Fibroblast of the aortic adventitia (primary cell): Measurements from ENCODE around the genes CFAP54, SCYL2, GAS2L3 and SPIC.

DNA sequence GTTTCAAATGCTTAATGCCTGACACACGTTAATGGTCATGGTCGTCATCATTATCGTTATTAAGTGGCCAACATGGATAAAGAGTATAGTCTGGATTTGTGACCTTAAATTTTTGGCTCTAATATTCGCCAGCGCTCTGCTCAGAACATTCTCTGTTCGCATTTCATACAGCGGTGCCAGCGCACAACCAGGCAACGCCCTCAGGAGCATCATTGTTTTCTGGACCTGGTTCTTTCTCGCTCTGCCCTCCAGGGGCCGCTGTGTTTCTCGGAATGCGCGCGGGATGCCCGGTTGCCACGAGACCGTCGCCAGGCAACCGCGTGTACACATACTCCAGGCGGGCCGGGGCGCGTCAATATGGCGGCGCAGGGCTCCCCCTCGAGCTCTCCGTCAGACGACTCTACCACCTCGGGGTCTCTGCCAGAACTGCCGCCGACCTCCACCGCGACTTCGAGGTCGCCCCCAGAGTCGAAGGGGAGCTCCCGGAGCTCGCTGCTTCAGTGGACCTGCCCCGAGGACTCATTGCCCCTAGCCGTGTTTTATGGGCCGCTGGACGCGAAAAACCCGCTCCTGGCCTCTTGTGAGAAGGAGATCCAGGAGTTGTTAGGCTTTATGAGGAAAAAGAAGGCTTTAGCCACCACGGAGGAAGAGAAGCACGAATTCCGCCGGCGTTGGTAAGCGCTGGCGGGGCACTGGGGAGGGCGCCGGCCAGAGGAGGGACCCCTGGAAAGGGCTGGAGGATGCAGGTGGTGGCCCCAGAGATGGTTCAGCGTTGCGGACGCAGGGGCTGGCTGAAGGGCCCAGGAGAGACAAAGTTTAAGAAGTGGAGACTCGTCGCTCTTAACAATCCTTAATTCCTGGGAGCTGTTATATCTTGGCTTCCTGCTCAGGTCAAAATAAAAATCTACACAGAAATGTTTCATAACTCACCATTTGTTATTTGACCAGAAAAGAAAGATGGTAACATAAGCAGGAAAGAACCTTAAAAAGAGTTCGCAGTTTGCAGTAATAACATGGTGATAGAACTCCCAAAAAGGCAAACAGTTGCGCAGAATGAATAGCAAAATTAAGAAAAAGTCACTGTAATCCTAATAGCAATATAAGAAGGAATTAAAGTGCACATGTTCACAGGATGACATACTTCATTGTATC, at the start of gene CFAP54:
Gene CFAP54, plus strand, starts transcription at position 325 of the 1,152 bp plus-strand sequence.
- CAGE, long polyA plus RNA, result no peak

GRCh38 chr12:96908095-96908694, 1.1 kb downstream of the NEDD1 start:
- CAGE, long polyA plus RNA, result no peak

DNA sequence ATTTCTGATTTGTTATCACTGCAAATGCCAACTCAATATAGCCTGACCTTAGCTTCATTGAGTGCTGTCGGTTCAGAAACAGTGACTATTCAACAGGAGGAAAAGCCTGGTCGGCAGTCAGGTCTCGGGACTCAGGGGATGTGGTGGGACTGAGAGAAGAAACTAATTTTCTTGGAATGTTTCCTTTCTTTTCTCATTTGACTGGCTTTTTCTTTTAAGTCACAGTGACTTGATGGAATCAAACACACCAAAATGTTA, 549.7 kb downstream of the NEDD1 start:
- CAGE, long polyA plus RNA, result no peak

- CAGE, long polyA plus RNA, result no peak
Observed at GRCh38 chr12:98274760-98275163, 240.6 kb upstream of the TMPO start.

GRCh38 chr12:98503745-98504603, 11.4 kb upstream of the TMPO start:
- CAGE, long polyA plus RNA, result no peak

DNA sequence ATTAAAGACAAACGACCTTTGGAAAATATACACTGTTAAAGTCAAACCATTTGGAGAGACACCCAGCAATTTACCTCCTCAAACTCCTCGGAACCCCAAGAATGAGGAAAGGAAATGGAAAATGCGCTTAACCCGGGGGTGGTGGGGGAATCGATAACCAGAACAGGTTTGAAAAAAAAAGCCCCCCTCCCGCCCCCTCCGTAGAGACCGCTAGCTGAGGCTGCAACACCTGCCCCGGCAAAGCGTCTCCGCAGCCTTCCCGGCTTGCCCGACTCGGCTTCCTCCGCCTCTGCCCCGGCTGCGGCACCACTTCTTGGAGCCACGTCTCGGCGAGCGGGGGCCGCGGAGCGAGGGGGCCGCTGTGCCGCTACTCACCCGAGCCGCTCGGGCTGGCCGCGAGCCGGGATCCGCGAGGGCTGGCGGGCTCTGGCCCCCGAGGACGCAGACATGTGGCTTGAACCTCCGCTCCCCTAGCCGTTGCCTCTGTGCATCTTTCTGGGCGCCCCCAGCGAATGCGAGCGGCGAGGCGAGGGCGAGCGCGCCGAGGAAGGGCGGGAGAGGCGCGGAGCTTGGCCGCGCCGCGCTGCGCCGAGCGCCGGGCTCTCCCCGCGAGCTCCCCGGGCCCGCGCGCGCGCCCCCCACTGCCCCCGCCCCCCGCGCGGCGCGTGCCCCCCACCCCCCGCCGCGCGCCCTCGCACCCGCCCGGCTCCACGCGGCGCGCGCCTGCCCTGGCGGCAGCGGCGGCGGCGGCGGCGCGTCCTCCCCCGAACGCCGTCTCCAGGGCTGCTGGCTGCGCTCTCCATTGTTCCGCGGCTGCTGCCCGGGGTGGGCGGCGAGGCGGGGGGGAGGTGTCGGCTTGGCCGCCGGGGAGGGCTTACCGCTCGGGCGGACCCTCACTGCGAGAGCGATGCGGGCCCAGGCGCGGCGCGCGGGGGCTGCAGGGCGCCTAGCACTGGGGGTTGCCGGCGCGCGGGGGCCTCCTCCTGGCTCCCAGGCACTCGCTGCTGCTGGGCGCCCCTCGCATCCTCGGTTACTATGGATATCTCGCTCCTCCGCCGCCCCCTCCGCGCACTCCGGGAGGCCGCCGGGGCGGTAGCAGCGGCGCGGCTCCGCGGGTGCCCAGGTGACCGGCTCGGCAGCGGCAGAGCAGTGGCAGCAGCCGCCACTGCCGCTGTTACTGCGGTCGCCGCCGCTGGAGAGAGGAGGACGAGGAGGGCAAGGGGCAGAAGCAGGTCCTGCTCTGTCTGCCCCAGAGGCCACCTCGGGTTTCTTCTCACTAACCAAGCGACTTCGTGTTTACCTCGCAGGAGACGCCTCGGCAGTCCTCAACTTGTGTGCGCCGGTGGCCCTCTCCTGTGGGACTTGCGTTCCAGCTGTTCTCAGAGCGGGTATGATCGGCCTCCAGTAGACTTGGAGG, 249.7 kb downstream of the APAF1 start:
- CAGE, long polyA plus RNA, result no peak

GRCh38 chr12:99154450-99155072, 493.0 kb upstream of the GARIN6 start:
- CAGE, long polyA plus RNA, result no peak

- CAGE, long polyA plus RNA, result no peak
Observed at GRCh38 chr12:99911068-99911357, 73.7 kb downstream of the ANKS1B start.

DNA sequence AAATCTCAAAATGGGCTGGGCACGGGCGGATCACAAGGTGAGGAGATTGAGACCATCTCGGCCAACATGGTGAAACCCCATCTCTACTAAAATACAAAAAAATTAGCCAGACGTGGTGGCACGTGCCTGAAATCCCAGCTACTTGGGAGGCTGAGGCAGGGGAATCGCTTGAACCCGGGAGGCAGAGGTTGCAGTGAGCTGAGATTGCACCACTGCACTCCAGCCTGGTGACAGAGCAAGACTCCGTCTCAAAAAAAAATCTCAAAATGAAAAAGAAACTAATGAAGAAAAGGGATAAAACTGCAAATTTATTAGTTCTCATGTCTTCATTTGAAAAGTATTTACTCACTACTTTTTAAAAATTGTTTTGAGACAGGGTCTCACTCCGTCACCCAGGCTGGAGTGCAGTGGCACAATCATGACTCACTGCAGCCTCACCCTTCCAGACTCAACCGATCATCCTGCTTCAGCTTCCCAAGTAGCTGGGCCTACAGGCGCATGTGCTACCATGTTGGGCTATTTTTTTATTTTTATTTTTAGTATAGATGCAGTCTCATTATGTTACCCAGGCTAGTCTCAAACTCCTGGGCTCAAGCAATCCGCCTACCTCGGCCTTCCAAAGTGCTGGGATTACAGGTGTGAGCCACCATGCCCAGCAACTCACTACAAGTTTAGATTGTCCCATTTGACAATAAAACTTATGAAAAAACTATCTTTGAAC, 35.1 kb downstream of the BLTP3B start:
- CAGE, long polyA plus RNA, result no peak

DNA sequence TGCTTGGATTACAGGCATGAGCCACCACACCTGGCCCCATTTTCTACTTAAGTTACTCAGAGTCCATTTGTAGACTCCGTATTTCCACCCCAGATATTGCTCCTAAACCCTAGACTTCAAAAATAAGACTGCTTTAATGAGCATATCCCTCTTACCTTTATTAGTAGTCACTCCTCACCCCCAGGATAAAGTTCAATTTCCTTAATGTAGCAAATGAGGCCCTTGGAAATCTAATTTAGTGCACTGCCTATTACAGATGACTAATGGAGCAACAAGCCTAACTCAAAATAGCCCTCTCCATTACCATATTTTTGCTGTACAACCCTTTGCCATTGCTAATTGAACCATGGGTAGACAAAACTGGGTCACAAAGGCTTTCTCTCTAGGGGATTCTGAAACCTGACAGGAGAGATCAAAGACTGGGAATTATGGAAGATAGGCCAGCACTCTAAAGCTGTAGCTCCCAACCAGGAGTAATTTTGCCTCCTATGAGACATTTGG, 5.0 kb downstream of the BLTP3B start:
- CAGE, long polyA plus RNA, result no peak

GRCh38 chr12:100141509-100142780, 729 bp downstream of the BLTP3B start:
- CAGE, long polyA plus RNA, result no peak

DNA sequence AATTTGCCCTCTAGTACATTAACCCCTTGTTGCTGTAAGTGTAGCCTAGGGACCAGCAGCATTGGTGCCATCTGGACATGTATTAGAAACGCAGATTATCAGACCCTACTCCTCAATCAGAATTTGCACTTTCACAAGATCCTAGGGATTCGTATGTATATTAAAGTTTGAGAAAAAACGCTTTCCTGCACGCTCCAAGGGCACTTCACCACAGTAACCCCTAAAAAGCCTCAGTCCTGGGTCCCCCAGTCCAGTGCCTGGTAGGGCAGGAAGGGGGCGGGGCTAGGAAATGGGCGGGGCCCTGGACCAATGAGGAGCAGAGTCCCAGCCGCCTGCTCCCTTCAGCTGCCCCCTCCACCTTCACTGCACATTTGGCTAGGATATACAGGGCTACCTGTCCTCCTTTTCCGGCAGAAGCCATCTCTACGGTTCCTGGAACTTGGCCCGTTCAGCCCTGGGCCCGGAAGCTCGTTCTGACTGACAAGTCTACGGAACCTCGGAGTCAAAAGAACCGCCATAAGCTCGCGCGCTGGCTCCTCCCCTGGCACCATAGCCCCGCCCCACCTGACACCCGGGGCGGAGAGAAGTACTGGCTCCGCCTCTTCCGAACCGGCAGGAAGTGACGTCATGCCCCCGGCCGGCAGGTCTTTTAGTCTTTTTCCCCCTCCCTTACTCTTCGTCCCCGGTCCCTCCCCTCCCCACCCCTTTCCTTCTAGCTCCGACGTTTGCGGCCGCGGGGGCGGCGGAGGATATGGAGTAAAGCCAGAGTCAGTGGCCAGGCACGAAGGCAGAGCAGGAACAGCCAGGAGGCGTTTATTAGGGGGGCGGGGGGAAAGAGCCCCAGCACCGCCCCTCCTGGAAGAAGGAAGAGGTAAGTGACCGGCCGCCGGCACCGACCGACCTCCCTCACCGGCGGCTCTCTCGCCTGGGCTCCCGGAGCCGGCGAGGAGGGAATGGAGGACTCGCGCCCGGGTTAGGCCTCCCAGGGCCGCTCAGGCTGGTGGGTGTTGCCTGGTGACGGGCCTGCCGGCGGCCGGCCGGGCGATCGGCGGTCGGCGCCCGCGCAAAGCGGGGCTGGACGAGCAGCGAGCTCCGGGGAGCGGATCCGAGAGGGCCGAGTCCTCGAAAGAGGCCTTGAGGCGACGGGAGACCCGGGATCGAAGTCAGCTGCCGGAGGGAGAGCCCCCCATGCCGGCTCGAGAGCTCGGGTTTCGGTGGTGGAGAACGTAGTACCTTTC, at the start of gene SCYL2:
Gene SCYL2, plus strand, starts transcription at position 652 of the 1,238 bp plus-strand sequence.
- CAGE, long polyA plus RNA, result no peak

- CAGE, long polyA plus RNA, result no peak
Observed at GRCh38 chr12:100328903-100329404, 27.9 kb upstream of the SLC17A8 start.

DNA sequence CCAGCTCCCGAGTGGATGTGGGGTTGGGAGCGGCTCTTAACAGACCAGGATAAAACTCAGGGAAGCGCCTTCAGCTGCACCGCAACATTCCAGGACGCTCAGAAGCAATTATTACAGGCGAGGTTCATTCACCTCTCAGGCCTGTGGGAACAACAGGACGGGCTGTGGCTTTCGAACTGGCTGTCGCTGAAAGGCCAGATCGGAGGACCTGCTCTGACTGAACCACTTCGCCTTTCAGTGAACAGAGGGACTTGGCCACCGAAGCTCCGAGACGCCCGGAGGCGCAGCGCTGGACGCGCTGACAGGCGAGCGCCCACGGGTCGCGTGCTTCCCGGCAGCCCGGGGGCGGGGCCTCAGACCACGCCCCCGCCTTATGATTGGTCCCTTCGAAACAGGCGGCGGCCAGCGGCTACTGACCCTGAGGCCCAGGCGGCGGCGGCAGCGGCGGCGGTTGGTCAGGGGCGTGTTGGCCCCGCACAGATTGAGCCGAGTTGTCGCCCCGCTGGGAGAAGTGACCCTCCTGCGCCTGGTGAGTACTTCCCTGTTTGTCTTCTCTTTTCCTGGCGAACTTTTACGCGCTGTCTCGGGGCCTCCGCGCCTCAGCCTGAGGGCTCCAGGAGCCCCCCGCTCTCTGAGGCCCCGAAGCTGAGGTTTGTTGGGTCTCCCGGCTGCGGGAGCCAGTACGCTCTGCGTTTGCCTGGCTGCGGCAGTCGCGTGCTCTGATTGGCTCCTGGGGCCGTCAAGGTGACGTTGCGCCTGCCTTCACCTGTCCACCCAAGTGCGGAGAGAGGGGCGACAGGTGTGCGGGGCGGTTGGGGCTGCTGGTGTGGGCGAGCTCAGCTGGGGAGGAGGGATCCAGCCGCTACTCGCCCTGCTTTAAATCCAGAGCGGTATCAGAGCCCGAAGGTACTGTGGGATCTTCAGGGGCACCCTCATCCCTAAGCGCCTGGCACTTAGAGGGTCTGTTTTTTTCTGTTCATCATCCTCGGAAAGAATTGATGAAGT, at the start of gene GAS2L3:
Gene GAS2L3, plus strand, starts transcription at position 428 of the 1,005 bp plus-strand sequence.
- CAGE, long polyA plus RNA, result no peak

DNA sequence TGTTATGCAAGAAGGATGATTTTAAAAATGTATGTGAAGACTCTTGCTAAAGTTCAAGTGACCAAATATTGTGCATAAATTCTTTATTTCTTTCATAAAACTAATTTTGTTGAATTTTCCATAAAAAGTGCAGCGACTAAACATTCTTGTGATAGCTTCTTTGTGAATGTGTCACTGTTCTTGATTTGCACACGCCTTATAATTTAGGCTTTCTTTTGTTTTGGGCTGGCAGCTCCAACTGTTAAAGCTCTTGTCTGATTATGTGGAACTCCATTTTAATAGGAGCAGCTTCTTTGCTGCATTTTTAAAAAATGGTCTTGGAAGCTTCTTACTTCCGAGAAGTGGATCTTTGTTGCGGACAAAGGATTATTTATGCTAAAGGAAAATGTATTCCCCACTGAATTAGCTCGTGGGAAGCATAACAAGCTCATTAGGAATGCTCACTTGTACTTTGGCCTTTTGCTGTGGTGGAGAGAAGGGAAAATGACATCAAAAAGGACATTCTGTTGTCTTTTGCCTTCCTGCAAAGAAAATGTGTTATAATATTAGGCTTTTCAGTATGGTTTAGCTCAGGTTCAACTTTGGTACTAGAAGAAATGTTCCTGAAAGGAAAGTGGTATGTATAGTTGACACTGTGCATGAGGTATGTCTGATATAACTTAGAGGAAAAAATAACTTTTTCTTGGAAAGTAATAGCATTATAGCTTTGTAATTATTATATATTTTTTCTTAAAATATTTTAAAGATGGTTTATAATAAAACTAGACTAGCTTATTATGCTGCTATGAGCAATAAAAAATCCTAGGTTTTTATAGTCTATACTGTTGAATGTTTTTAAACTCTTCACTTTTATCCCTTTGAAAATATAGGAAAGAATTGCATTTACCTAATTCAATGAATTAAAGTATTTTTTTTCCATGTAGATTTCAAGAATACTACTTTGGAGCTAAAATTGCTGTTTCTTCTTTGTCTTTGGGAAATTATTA, 20.2 kb downstream of the GAS2L3 start:
- CAGE, long polyA plus RNA, result no peak

DNA sequence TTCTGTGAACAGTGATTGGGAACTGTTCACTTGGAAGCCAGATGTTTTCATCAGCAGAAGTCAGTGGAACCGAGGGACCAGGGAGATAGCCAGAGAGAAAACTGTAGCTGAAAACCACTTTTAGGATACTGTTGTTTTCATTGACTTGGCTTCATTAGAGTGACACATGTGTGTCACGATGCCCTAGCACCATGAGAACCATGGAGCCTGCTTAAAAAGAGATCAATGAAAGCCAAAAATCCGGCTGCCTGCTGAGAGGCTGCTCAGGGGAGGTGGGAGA, 192.1 kb downstream of the ANO4 start:
- CAGE, long polyA plus RNA, result no peak

- CAGE, long polyA plus RNA, result no peak
Observed at GRCh38 chr12:101474992-101475681, at the start of gene SPIC. Gene SPIC (plus strand): TSS chr12:101475336.

DNA sequence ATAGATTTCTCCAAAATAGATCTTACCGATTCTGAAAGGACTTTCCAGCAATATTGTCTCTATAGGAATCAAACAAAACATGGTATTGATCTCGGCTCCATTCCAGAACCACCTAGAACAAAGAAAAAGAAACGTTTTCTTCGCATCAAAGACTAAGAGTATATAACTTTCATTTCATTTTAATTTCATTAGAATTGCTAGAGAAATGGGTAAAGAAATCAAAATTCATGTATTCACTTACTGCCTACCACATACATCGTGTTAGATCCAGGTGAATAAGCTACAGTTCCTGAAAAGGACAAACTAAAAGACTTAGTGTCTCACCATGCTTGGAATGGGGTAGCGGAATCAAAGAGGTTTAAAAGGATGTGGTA, 34.1 kb downstream of the GNPTAB start:
- CAGE, long polyA plus RNA, result no peak

DNA sequence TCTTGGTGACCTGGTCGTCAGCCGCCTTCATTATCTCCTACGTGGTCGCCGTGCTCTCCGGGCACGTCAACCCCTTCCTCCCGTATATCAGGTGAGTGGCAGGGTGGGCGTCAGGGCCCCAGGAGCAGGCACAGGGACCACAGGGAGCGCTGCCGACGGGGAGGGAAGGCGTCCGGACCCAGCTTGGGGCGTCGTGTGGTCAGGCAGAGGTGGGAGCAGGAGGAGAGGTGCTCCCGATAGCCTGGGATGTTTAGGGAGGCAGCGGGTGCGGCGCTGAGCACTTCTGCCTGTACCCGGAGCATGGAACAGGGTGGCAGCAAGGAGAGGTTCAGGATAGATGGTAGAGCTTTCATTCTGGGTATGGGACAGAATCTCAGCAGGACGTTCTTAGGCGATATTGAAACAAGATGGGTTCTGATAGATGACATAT, 465 bp downstream of the DRAM1 start:
- CAGE, long polyA plus RNA, result no peak

- CAGE, long polyA plus RNA, result no peak
Observed at GRCh38 chr12:101935846-101937103, 58.9 kb downstream of the DRAM1 start.